Measurements from ENCODE around the genes ERBB3 and CS.

DNA sequence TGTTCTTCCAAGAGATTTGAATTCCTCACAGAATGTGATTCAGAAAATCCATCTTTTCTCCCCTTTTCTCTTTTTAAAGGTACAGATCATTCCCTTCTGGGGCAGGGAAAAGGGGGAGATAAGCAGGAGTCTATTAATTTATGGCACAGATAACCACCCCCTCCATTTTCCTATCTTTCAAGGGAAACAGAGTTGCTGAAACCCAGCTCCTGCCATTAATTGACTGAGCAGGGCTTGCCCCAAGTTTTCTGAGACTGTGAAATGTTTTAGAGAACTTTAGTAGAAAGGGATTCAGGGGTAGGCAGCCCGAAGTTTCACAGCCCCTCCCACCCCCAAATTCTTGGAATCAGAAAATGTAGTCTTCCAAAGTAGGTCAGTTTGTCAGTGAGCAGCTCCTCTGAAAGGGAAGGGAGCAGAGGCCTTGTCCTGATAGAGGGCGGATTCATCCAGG is 616 bp upstream of the IKZF4 start:
- PRO-cap = no peak
- RRBS = no CpG with 5 or more reads among the region's 2 CpGs

DNA sequence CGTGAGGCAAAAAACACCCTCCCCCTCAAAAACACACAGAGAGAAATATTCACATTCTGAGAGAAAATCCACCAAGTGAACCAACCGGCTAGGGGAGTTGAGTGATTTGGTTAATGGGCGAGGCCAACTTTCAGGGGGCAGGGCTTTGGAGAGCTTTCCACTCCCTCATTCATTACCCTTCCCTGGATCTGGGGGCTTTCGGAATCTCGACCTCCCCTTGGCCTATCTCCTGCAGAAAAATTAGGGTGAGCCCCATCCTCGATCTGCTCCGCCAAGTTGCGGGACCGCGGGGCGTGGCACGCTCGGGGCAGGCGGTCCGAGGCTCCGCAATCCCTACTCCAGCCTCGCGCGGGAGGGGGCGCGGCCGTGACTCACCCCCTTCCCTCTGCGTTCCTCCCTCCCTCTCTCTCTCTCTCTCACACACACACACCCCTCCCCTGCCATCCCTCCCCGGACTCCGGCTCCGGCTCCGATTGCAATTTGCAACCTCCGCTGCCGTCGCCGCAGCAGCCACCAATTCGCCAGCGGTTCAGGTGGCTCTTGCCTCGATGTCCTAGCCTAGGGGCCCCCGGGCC is at the start of gene ERBB3:
Gene ERBB3, plus strand, starts transcription at position 476 of the 575 bp plus-strand sequence.
- PRO-cap = bidirectional peak, plus-strand start at position 172 of the sequence, minus-strand start at position 49 of the sequence; bidirectional peak, plus-strand start at position 453 of the sequence, minus-strand start at position 278 of the sequence
- RRBS = 5% methylated on average over 6 of the region's 35 CpGs

DNA sequence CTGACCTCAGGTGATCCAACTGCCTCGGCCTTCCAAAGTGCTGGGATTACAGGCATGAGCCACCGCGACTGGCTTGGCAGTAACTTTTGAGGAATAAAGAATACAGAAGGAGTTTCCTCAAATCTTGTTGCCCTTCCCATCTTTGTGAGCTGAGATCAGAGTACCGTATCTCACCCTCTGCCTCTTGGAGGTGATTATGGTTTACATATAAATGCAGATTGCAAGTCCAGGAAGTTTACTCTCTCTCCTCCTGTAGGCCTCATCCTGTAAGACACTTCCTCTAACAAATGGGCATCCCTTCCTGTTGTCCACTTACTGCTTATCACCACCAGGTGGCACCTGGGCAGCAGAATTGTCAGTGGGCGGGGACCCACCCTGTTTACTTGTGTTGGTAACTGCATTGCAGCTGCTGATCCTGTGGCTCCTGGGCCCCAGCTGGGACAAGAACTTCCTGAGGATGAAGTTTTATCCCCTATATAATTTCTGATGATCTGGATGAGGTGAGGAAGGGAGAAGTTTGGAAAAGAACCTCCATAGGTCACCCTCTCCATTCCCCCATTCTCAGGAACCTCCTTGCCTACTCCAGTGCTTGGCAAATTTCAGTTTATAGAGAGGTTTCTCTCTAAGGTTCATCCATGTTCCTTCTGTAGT is 1.9 kb upstream of the ESYT1 start:
- PRO-cap = bidirectional peak, plus-strand start at position 418 of the sequence, minus-strand start at position 179 of the sequence
- RRBS = no CpG with 5 or more reads among the region's 5 CpGs

GRCh38 chr12:56162969-56163254 is 4.8 kb downstream of the MYL6 start:
- PRO-cap = no peak
- RRBS = no CpG with 5 or more reads among the region's 6 CpGs

DNA sequence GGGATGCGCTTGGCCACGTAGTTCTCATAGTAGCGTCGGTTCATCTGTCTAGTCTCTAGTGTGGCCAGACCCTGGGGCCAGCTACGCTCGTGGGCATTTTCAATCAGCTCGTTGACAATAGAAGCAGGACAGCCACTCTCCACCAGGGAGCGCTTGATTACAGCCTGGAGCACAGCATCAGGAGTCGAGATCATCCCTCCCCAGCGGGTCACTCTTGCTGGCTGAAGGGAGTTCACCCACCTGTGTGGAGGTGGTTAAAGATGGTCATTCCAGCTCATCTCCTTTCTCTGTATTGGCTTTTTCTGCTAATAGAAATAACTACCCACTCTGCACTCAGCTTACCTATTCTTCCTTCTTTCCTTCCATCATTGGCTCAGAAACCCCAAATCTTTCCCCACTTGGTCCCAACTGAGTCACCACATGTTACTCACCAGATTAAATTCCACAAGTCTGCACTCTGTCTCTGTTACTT is 15.1 kb downstream of the RNF41 start:
- PRO-cap = no peak
- RRBS = no CpG with 5 or more reads among the region's 10 CpGs

DNA sequence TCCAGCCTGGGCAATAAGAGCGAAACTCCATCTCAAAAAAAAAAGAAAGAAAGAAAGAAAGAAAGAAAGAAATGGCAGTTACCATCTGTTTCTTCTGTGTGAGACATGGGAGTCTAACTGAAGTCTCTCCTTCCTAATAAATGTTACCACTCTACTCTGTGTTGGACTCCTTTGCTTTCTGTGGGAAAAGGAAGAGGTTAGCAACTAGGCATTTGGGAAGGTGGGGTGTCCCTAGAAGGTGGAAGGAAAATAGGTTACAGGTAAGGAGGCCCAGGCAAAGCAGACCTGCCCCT is 204 bp upstream of the SLC39A5 start:
- PRO-cap = no peak
- RRBS = no CpG with 5 or more reads among the region's 1 CpG

DNA sequence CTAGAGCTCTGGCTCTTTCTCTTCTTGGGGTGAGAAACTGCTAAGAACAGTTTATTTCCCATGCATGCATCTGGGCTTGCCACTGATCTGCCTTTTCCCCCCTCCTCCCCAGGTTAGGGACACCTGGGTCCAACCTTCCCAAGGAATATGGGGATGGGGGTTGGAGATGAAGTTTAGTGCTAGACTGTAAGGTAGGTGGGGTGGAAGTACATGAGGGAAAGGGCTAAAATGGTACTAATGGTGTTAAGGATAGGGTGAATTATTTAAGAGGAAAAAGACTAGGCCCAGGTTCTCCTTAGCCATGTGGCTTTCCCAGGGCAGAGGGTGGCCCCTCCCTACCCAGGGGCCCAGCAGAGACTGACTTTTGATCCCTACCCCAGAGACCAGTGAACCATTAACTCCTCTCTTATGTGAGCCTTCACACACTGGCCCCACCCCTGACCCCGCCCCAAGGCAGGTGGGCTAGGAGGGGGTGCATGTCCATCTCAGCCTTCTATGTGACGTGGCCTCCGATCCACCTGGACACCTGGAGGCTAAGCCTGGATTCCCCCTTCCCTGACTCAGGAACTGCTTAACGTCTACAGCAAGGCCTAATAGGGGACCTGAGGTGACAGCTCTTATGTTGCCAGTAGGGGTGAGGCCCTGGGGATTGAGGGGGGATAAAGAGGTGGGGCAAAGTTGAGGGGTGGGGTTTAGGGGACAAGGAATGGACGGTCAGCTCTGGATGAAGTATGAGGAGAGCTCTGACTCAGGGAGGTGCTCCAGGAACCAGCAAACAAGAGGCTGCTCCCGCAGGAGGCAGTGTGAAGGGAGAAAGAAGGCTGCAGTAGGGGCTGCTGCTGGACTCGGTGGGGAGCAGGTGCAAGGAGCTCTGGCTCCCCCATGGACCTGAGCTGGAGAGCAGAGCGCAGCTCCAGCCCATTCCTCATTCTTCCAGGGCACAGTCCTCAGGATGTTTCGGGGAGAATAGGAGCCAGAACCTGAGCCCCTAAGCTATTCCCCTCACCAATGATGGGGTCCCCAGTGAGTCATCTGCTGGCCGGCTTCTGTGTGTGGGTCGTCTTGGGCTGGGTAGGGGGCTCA is 757 bp downstream of the SLC39A5 start:
- PRO-cap = bidirectional peak, plus-strand start at position 494 of the sequence, minus-strand start at position 359 of the sequence; bidirectional peak, plus-strand start at position 732 of the sequence, minus-strand start at position 745 of the sequence
- RRBS = no CpG with 5 or more reads among the region's 11 CpGs

- PRO-cap = no peak
- RRBS = no CpG with 5 or more reads among the region's 6 CpGs
Measured at GRCh38 chr12:56240944-56241816, 11.3 kb downstream of the SLC39A5 start.

DNA sequence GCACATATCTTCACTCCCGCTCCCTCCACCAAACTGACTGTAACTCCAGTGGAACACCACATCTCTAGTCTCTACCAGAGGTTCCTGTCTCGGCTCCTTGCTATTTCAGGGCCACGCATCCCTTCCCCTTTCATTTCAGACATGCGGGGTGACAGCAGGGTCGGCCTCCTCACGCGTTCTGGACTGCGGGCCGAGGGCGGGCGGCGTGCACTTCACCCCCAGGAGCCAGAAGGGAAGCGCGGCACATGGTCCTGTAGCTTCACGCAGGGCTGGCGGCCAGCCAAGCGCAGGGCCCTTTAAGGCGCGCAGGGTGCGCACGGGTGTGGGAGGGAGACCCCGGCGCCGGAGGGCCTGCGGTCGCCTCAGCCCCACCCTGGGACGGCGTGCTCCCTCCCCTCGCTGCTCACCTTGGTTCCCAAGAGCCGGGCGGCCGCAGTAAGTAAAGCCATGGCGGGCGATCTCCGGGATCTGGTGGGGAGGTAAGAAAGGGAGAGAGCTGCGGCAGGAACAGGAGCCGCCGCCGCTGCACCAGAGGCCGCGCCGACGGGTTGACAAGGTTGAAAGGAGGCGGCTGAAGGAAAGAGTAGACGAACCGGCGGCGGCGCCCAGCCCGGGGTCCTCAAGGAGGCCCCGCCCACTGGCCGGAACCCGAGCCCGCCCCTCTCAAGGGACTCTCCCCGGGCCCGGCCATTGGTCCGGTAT is at the start of gene CS:
Gene CS, minus strand, starts transcription at position 578 of the 702 bp plus-strand sequence.
- PRO-cap = bidirectional peak, plus-strand start at position 374 of the sequence, minus-strand start at position 271 of the sequence; bidirectional peak, plus-strand start outside the sequence, minus-strand start at position 553 of the sequence
- RRBS = 6% methylated on average over 10 of the region's 57 CpGs

GRCh38 chr12:56337560-56337980 is 1.1 kb upstream of the IL23A start:
- PRO-cap = no peak
- RRBS = no CpG with 5 or more reads among the region's 9 CpGs

DNA sequence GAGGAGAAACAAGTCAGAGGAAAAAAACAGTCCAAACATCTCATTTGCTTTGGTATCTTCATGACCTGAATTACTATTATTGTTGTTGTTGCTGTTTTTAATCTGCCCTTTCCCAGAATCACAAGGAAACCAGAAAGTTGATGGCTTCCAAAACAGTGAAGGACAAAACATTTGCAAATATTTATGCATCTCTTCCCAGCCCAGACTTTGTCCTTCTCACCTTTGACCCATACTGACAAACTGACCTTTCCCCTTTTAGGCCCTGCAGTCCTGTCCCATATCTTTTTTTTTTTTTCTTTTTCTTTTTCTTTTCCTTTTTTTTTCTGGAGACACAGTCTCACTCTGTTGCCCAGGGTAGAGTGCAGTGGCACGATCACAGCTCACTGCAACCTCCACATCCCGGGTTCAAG is 1.9 kb upstream of the APOF start:
- PRO-cap = no peak
- RRBS = no CpG with 5 or more reads among the region's 2 CpGs

DNA sequence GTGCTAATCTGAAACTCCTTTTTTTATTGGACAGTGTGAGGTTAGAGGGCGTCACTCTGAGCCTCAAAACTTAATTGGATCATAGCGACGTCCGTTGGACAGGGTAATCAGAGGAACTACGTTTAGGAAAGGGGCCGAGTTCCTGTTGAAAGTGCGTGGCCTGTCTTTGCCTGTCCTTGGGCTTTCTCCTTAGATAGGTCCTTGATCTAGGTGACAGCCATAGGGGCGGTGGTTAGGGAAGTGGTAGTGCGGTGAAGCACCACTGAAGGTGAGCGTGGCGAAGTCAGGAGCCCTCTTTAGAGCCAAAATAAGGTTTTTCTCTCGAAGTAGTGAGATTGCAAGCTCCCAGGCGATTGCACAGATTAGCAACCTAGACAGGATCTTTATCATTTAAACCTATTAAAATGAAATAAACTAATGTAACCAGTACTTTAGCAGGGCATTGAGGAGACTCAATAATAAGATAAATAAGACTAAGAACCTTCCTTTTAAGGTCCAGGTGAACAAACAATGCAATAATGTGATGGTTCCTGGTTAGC is 427 bp upstream of the ATP5F1B start:
- PRO-cap = bidirectional peak, plus-strand start at position 220 of the sequence, minus-strand start outside the sequence
- RRBS = no CpG with 5 or more reads among the region's 13 CpGs

GRCh38 chr12:57138407-57138701 is 10.1 kb downstream of the LRP1 start:
- PRO-cap = no peak
- RRBS = no CpG with 5 or more reads among the region's 5 CpGs

GRCh38 chr12:57177372-57177638 is 39.3 kb upstream of the NXPH4 start:
- PRO-cap = no peak
- RRBS = no CpG with 5 or more reads among the region's 11 CpGs

DNA sequence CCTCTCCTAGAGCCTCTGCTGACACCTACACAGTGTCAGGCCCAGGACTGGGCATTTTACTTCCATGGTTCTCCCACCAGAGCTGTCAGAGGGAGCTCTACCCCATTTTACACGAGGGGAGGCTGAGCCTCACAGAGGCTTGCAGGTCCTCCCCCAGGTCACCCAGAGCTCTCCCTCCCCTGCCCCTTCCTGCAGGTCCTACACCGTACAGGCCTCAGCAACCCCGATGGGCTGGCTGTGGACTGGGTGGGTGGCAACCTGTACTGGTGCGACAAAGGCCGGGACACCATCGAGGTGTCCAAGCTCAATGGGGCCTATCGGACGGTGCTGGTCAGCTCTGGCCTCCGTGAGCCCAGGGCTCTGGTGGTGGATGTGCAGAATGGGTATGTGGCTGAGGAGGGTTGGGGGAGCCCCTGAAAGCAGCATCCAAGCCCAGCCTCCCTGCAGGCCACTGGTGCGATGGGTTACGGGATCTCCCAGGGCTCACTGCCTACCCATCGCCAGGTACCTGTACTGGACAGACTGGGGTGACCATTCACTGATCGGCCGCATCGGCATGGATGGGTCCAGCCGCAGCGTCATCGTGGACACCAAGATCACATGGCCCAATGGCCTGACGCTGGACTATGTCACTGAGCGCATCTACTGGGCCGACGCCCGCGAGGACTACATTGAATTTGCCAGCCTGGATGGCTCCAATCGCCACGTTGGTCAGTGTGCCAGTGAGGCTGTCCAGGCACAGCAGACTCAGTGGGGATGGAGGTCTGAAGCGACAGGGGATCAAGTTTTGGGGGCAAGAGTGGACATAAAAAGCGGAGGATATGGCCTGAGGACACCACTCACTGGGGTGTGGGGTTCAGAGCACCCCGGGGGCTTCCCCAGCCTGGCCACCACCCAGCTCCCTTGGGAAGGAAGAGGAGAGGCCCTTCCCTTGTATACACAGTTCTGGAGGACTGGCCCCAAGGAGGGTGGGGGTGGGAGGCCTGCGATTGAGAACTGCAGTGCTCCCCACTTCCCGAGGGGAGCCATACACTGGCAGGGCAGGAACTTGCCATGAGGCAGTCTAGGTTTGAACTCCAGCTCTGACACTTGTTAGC is 18.3 kb upstream of the NXPH4 start:
- PRO-cap = no peak
- RRBS = no CpG with 5 or more reads among the region's 31 CpGs

- PRO-cap = no peak
- RRBS = no CpG with 5 or more reads among the region's 10 CpGs
Measured at GRCh38 chr12:57209428-57210012, 7.1 kb upstream of the NXPH4 start.

- PRO-cap = bidirectional peak, plus-strand start at chr12:57230218, minus-strand start at chr12:57230157
- RRBS = 4% methylated on average over 6 of the region's 24 CpGs
Measured at GRCh38 chr12:57229870-57230310, 379 bp downstream of the SHMT2 start.

DNA sequence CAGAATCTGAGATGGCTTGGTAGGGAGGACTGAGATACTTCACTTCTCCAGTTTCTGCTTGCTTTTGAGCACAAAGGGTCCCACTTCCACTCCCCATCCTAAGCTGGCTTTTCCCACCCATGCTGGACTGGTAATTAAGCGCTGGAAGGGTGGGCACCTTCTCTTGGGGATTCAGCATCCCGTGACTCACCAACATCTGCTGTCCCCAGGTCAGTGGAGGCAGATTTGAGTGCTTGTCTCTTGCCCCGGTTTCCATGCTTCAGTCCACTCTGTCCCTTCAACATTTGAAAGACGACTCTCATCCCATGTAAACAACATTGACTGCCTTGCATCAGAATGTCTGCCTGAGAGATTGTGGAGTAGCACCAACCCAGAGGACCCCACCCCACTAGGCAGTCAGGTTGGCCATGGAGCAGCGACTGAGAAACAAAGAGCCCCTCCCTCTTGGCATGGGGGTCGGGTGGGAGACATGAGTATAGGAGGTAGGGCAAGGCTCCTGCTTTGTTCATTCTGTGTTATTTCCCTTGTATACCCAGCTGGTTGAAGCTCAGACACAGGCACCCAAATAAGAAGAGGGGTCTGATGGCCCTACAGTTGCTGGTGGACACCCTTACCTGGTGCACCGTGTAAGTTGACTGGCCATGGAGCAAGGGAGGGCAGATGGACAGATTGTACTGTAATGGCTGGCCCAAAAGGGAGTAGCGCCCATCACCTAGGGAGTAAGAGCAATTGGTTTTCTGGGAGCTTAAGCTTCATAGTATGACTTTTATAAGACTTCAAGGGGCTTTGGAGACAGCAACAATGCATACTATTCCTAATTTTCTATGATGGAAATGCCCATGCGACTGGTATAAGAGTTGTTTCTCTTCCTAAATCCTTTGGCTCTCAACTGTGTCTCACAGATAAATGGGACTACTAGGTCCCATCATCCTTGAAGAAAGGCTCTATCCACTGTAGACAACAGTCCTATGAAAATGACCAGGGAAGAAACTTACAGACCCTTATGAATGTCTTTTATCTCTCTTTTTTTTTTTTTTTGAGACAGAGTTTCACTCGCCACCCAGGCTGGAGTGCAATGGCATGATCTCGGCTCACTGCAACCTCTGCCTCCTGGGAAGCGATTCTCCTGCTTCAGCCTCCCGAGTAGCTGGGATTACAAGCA is 5.2 kb upstream of the STAC3 start:
- PRO-cap = no peak
- RRBS = no CpG with 5 or more reads among the region's 13 CpGs

DNA sequence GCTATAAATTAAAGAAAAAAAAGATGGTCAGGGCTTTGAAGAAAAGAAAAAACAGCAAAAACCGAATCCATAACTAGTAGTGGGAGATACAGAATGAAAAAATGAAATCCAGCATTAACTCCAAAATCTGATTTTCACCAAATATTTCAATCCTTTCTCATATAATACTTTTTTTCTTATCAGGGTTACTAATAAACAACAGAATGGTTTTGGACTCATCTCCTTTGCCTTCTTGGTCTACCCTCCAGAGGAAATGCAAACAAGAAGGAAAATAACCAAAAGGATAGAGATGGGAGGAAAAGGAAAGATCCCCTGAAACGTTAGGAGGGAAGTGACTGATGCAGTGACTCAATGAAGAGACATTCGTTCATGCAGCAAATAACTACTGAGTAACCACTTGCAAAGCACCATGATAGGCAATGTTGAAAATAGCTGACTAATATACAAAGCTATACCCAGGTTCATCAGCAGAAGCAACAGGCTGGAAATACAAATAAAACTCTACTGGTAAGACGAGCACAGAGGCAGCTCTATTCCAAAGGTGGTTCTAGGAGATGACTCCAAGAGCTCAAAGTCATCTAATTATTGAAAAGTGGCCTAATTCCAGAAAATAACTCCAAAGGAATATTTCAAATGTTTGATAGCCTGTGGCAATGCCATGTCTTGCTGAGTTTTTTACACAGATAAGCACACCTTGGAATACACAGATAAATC is 41.8 kb downstream of the R3HDM2 start:
- PRO-cap = no peak
- RRBS = no CpG with 5 or more reads among the region's 4 CpGs

DNA sequence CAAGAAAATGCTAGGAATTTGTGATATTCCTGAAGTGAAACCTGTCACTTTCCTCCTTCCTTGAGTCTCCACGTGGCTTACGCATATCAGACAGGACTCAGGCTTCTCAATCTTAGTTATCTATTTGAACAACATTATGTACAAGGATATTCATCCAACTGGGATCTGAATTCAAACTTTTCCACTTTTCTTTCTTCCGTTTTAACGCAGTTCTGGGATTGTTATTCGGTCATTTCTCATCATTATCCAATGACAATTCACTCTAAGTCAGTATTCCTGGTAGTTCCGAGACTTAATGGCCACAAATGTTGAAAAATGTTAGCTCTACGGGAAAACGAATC is 1.0 kb downstream of the R3HDM2 start:
- PRO-cap = no peak
- RRBS = no CpG with 5 or more reads among the region's 8 CpGs

Measured in Caco-2 (cell line).